Measurements from ENCODE around the gene CILP.

DNA sequence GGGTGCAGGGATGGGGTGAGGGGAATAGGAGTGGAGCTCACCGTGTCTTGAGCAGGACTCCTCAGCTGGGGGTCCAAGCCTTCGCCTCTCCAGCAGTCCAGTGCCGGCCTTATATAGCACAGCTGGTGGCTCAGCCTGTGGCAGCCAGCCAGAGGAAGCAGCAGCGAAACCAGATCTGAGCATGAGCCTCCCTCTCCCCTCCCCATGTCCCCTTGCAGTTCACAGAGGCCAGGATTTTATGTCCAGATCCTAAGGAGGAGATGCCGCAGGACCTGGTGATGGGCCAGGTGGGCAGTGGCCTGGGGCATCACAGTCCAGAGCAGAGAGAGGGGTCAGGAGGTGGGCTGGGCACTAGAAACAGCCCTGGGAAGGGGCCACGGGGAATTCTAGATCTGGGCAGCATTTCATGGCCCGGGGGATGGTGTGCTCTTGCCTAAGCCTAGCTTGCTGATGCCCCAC, at the start of gene CILP:
TSS of gene CILP (minus strand) at position 87 of the 459 bp plus-strand sequence.
- RRBS = no CpG with 5 or more reads among the region's 7 CpGs

DNA sequence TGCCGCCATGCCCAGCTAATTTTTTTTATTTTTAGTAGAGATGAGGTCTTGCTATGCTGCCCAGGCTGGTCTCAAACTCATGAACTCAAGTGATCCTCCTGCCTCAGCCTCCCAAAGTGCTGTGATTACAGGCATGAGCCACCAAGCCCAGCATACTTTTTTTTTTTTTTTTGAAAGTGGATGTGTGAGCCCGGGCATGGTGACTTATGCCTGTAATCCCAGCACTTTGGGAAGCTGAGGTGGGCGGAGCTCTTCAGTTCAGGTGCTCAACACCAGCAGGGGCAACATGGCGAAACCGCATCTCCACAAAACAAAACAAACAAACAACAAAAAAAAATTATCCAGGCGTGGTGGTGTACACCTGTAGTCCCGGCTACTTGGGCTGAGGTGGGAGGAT, 12.6 kb downstream of the PARP16 start:
- RRBS = no CpG with 5 or more reads among the region's 7 CpGs

DNA sequence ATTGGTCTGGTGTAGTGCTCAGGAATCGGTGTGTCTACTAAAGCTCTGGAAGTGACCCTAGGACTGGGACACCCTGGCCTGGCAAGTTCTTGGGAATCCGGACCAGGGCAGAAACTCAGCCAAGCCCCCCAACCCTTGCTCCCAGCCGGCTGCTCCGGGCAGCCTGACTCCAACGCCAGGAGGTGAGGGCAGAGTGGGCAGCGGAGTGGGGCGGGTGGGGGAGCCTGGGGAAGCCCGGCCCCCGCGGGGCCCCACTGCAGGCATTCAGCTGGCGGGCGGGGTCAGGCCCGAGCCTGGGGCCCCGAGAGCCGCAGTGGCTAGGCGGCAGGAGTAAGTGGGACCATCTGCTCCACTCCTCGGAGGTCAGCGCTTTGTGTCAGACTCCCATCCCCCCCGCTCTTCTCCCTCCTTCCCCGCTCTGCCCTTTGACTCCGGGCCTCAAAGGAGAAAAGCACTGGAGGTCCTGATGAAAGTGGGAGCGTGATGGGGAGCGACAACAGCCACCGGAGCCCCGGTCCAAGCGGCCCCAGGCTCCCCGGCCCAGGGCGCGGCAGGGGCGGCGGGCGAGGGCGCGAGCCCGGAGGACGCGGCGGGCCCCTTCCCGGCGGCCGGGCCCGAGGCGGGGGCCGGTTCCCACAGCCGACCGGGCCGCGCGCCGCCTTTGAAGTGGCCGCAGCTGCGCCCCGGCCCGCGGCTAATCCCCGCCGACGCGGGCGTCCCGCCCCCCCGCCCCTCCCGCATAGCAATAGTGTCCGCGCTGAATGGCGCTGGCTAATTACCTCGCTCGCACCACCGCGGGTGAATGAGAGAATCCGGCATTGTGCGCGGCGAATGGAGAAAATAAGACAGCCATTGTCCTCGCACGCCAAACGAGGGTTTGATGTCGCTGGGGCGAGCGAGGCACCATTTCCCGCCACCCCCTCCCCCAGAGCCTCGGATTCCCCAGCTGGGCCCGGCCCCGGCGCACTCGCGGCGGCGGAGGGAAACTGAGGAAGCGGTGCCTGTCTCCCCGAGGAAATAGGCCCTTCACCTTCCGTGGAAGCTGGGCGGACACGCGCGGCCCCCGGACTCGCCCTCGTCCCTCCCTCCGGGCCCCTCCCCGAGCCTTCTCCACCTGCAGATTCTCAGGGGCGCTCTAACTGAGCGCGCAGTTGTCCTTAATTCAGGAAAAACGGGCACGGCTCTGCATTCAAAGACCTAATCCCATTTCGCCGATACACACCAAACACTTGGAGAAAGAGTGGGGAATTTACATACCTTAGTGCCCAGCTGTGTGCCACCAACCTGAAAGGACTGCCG, 22.4 kb downstream of the IGDCC3 start:
- RRBS = 75% methylated on average over 37 of the region's 109 CpGs

- RRBS = 3% methylated on average over 5 of the region's 20 CpGs
These were observed 771 bp downstream of the HACD3 start for GRCh38 chr15:65530953-65531514.

- RRBS = no CpG with 5 or more reads among the region's 5 CpGs
These were observed 35.4 kb upstream of the RAB11A start for GRCh38 chr15:65833701-65834408.

- RRBS = no CpG with 5 or more reads among the region's 5 CpGs
These were observed 11.3 kb upstream of the RAB11A start for GRCh38 chr15:65857864-65858566.

- RRBS = 14% methylated on average over 5 of the region's 20 CpGs
These were observed 172.9 kb downstream of the MEGF11 start for GRCh38 chr15:66080596-66081044.

GRCh38 chr15:66434776-66435564, 48.3 kb downstream of the MAP2K1 start:
- RRBS = no CpG with 5 or more reads among the region's 9 CpGs

- RRBS = 92% methylated on average over 2 of the region's 19 CpGs
These were observed 31.1 kb upstream of the SMAD6 start for GRCh38 chr15:66670809-66671440.

DNA sequence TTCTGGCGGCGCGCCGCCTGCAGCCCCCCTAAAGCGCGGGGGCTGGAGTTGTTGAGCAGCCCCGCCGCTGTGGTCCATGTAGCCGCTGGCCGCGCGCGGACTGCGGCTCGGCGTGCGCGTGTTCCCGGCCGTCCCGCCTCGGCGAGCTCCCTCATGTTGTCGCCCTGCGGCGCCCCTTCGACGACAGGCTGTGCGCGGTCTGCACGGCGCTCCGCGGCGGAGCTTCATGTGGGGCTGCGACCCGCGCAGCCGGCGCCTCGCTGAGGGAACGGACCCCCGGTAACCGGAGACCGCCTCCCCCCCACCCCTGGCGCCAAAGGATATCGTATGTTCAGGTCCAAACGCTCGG, 870 bp downstream of the SMAD6 start:
- RRBS = 0% methylated on average over 13 of the region's 49 CpGs

DNA sequence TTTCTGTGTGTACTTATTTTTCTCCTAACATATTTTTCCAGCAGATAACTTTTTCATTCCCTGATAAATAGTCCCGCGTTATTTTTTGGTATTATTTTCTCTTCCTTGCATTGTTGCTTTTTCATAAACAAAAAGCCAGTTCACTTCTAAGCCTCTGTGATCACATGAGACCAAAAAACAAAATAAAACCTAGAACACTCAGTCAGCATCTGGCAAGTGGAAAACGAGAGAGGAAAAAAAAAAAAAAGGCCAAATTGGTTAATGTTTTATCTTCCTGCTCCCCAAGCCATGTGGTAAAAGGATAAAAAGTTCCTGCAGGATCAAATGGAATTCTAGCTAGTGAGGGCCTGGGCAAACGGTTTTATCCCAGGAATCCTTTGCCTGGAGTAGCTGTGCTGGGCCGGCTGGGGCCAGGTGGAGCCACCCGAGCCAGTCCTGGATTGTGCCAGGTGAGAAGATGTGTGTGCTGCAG, 13.1 kb downstream of the SMAD6 start:
- RRBS = no CpG with 5 or more reads among the region's 6 CpGs

DNA sequence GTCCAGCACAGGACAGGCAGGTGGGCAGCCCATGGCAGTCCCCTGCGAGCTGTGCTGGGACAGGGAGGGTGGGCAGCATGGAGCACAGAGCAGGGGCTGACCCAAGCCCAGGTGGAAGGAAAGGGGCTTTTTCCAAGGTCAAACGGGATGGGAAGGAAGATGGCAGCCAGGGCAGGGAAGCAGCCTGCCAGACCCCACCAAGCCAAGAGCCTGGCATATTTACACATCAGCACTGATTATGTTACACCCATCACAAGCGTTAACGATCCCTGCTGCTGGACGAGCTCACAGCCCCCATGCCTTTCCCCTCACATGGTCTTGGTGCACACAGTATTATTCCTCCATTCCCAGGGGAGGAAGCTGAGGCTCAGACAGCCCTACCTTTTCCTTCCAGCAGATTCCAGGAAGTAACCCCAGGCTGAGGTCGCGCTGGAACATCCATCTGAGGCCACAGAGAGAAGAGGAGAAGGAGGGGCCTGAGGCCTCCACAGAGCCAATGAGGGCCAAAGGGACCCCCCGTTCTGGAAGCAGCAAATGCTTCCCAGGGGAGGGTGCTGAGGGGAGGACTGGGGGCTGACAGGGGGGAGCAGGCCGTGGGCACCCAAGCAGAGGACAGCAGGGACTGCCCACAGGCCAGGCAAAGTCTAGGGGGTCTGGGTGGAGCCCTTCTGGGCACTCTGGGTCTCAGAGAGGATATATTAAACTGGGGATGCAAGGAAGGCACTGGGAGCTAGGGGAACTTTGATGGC, 175.9 kb downstream of the SMAD6 start:
- RRBS = no CpG with 5 or more reads among the region's 9 CpGs

- RRBS = no CpG with 5 or more reads among the region's 5 CpGs
These were observed 7.4 kb downstream of the SMAD3 start for GRCh38 chr15:67072450-67073469.

DNA sequence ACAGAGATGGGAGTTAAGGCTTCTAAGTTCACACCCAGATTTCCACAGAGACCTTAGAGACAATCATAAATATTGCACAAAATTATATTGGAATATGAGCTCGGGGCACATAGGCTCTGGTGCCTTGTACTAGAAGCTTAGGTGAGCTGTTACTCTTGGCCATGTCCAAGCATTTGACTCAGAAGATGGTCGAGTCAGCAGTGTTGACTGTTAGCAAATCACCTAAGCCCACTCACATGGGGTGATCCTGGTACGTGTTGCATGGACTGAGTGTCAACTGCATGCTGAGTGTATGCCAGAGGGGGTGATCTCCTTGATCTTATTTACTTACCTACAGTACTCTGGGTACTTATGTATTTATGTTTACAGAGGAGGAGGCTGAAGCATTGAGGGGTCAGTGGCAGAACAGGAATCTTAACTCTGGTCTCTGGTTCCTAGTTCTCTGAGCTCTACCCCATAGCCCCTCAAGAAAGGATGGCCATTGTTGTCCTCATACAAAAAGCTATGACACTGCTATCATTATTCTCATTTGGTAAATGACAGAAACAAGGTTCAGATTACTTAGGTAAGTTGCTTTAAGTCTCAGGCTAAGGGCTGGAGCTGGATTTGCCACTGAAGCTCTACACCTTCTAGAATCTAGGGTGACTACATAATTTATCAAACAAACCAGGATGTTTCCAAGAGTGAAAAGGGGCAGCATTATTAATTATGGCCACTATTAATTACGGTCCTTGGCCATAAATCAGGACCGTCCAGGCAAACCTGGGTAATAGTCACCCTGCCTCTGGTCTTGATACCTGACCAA, 14.1 kb downstream of the SMAD3 start:
- RRBS = no CpG with 5 or more reads among the region's 5 CpGs

DNA sequence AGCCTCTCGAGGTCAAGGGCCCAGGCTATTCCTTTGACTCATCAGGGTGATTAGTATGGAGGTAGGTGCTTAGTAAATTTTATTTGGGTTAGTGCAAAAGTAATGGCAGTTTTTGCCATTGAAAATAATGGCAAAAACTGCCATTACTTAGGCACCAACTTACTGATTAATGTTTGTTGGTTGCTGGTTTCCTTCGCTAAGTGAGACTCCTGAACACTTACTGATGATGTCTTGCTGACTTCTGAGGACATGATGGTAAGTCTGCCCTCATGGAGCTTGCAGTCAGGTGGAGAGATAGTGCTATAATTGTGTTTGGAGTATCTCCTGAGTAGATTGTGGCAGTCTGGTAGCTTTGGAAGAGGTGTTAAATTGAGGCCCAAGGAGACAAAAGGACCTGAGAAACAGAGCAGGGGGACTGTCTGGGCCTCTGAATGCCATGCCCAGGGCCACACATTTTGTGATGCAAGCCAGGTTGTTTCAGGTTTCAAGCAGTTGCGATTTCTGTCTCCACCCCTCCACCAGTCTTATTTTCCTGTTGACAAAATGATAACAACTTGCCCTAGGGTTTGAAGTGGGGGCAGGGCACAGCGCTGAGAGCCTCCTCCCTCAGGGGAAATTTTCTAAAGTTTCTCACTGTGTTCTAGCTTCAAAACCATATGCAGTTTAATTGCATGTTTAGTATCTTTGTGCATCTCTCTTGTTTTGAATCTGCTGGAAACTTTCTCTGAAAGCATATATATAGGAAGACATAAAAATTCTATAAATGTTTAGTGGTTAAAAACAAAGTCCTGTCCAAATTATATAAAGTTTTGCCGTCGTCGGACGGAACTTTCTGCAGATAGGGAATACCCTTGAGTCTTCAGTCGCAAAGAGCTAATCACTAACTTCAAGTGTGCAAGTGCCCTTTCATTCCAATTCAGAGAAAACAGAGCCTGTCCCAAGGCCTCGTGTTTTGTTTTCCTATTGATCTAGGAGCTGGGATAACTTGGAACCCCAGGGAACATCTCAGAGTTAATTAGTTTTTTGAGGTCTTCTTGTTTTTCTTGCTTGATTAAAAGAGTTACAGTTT, 16.8 kb downstream of the SMAD3 start:
- RRBS = no CpG with 5 or more reads among the region's 10 CpGs

DNA sequence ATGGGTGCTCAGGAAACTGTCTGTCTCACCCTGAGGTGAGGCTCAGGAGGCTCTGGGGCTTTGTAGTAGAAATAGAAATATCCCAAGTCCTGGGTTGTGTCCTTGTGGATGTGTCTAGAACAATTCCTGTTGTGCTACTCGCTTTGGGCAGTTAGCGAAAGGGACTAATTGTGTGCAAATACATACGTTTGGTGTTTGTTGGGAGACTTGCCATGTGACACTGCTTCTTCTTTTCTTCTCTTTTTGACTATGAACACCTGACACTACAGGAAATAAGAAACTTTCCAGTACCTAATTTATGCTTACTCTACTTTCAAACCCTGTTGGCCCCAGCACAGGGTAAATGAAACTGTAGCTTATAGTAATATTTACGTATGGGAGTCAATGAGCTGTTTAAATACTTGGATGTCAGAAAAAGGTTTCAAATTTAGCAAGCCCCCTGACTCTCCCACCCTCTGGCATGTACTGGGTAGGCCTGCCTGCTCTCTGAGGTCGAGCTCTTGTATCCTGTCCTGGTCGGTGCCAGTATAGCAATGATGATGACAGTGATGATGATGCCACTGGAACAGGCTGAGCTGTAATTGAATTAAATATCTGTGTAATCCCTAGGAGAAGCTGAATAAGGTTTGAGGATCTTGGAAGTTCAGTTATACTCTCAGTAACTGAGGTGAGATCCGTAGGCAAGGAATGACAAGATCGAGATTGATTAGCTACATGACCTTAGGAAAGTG, 35.8 kb downstream of the SMAD3 start:
- RRBS = no CpG with 5 or more reads among the region's 8 CpGs

DNA sequence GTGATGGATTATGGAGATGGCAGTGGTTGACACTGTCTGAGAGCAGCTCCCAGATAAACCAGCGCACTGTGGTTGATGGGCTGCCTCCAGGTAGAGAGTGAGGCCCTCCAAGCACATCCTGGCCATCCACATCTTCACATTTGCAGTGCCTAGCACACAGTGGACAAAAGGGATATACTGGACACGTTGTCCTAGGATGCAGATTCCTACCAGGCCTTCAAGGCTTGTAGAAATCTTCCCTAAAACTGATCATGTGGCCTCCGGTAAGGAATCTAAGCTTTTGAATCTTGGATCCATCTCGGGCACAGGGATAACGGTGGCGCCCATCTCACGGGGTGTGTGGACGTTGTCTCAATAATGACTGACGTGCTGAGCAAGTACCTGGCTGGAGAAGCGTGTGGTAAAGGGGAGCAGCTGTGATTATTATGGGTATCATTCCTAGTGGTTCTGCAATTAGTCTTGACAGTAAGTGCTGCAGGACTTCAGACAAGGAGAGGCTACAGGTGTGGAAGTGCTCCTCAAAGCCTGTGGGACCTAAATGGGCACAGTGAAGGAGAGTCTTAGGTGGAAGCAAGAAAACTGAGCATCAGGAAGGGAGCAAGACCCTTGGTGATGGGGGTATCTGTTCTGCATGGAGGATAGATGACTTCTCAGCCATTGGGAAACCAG, 50.9 kb downstream of the SMAD3 start:
- RRBS = no CpG with 5 or more reads among the region's 10 CpGs

DNA sequence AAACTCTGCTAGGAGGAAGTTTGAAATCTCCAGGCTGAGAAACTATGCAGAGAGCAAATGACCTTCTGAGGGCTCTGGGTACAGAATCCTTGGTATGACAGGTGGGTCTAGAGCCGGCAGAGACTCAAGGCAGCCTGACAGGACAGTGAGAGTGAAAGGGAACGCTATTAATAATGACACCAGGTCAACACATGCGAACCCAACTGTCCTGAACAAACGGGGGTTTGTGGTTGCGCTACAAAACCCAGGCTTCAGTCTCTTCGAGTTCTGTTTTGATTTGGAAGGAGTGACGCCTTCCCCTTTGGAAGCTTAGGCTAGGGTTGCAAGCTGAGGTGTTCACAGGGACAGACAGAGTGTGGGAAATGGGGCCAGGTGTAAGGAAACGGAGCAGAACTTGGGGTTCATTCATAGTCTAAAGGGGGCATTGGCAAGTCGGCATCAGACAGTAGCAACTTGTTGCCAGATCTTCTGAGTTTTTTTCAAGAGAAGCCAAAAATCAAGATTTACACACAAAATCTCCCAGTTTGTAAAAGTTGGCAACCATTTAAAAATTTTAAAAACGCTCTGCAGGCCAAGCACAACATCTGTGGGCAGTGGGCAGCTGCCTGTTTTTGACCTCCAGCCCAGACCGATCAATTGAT, 75.2 kb downstream of the SMAD3 start:
- RRBS = no CpG with 5 or more reads among the region's 11 CpGs

GRCh38 chr15:67178413-67178907, 76.0 kb downstream of the AAGAB start:
- RRBS = no CpG with 5 or more reads among the region's 6 CpGs

DNA sequence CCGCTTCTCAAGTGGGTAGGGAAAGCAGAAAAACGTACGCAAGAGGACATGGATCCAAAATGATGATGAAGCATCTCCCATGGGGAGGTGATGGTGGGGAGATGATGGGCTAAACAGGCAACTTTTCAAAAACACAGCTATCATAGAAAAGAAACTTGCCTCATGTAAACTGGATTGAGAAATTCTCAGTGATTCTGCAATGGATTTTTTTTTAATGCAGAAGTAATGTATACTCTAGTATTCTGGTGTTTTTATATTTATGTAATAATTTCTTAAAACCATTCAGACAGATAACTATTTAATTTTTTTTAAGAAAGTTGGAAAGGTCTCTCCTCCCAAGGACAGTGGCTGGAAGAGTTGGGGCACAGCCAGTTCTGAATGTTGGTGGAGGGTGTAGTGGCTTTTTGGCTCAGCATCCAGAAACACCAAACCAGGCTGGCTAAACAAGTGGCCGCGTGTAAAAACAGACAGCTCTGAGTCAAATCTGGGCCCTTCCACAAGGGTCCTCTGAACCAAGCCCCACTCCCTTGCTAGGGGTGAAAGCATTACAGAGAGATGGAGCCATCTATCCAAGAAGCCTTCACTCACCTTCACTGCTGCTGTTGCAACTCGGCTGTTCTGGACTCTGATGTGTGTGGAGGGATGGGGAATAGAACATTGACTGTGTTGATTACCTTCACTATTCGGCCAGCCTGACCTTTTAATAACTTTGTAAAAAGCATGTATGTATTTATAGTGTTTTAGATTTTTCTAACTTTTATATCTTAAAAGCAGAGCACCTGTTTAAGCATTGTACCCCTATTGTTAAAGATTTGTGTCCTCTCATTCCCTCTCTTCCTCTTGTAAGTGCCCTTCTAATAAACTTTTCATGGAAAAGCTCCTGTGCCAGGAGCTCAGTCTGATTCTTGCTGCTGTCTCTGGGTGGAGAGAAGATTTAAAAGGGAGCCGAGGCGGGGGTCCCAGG, 59.9 kb downstream of the AAGAB start:
- RRBS = no CpG with 5 or more reads among the region's 9 CpGs